Heart (tissue), 3 donors: ENCODE results near the gene PLEKHA3.

- RAMPAGE, long total RNA, 2 experiments = no peak in any of the 2 experiments
These were observed 455 bp downstream of the HOXD11 start for GRCh38 chr2:176107485-176107984.

DNA sequence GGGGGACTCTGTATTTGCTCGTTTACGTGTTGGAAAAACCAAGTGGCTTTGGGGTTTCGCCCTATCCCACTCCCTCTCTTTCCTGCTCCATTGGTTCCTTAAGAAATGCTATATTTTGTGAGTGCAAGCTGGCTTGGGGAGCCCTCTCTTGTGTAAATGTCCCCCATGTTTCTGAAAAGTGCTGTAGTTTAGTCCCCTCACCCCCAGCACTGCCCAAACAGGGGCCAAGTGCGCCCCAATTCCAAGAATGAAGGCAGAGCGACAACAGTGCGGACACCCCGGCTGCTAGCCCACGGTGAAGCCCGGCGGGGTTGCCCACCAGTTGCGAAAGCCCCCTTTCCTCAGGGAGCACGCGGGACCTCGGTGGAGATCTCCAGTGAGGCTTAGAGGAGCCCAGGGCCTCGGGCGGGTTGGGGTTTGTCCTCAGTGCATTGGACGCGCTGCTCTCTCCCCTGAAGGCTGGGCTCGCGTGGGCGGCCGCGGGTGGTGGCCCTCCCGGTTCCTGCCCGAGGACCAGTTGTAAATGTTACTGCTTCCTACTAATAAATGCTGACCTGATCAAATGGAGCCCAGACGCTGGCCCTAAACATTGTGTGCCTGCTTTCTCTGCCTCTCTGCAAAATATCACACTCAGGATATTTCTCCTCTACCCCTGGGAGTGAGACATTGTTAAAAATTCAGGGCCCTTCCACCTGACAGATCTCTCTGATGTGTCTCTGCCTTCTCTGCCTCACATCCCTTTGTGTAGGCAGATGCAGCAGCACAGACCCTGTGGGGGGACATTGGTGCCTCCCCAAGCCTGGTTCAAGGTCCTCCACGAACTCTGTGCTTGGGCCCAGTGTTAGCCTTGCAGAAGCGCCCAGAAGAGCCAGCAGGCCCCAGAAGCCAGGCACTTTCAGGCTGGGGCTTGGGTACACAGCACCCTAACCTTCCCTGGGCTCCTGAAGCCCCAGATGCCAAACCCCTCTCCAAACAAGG, 2.1 kb downstream of the HOXD9 start:
- RAMPAGE, long total RNA, 2 experiments = no peak in any of the 2 experiments

DNA sequence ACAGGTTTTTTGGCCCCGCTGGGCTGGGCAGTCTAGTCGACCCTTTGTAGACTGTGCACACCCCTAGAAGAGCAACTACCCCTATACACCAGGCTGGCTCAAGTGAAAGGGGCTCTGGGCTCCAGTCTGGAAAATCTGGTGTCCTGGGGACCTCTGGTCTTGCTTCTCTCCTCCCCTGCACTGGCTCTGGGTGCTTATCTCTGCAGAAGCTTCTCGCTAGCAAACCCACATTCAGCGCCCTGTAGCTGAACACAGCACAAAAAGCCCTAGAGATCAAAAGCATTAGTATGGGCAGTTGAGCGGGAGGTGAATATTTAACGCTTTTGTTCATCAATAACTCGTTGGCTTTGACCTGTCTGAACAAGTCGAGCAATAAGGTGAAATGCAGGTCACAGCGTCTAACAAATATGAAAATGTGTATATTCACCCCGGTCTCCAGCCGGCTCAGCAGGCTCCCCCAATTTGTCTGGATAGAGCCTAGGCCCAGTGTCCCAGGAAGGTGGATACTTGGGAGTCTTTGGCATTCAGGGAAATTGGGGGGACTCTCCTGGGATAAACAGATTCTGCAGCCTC, 2.6 kb upstream of the HOXD4 start:
- RAMPAGE, long total RNA, 2 experiments = no peak in any of the 2 experiments

- RAMPAGE, long total RNA, 2 experiments = no peak in any of the 2 experiments
These were observed 942 bp upstream of the HOXD1 start for GRCh38 chr2:176187463-176187988.

- RAMPAGE, long total RNA, 2 experiments = no peak in any of the 2 experiments
These were observed 225.9 kb downstream of the MTX2 start for GRCh38 chr2:176495135-176495564.

- RAMPAGE, long total RNA, 2 experiments = no peak in any of the 2 experiments
These were observed 448.6 kb upstream of the HNRNPA3 start for GRCh38 chr2:176763872-176764589.

GRCh38 chr2:176826557-176826927, 386.1 kb upstream of the HNRNPA3 start:
- RAMPAGE, long total RNA, 2 experiments = no peak in any of the 2 experiments

GRCh38 chr2:176891854-176892516, 320.6 kb upstream of the HNRNPA3 start:
- RAMPAGE, long total RNA, 2 experiments = no peak in any of the 2 experiments

- RAMPAGE, long total RNA, 2 experiments = no peak in any of the 2 experiments
These were observed 61.4 kb upstream of the HNRNPA3 start for GRCh38 chr2:177151129-177151658.

GRCh38 chr2:177164960-177165692, 47.5 kb upstream of the HNRNPA3 start:
- RAMPAGE, long total RNA, 2 experiments = no peak in any of the 2 experiments

- RAMPAGE, long total RNA, 2 experiments = no peak in any of the 2 experiments
These were observed 7.8 kb downstream of the HNRNPA3 start for GRCh38 chr2:177220032-177221119.

GRCh38 chr2:177222394-177222558, 9.7 kb downstream of the HNRNPA3 start:
- RAMPAGE, long total RNA, 2 experiments = no peak in any of the 2 experiments

DNA sequence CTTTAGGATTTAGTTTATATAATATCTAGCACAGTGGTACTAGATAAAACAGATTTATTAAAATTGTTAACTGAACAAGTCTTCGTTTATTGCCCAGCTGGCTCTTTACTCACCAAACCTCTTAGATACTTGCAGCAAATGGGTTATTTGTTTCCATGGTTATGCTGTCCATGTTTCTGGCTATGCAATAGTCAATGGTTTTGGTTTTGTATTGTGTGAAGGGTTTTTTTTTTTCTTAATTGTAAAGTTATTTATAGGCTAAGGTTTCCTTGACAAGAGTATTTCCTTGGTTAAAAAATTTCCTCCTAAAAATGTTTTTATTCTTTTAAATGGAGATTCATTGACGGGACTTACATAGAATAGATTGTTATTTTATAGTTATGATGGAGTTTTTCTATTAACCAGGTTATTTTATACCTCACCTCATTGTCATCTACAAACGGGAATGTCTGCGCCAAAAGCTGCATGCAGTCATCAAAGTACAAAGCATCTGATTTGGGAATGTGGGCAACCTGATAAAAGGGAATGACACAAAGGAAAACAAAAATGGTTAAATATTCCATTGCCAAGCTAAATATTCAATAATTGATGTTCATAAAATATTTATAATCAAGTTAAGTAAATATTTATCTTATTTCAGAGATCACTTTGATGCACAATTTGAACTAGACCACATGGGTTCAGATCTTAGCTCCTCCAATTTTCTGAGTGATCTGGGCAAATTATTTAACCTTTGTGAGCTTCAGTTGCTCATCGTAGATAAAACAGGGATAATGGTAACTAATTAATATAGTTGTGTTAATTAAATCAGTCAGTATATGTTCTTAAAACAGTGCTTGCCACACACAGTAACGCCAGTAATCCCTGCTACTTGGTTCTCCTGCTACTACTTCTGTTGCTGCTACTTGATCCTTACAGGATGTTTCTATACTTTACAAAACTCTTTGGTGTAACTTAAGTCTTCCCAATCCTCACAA, 20.5 kb downstream of the HNRNPA3 start:
- RAMPAGE, long total RNA, 2 experiments = no peak in any of the 2 experiments

GRCh38 chr2:177235789-177236737, 23.5 kb downstream of the HNRNPA3 start:
- RAMPAGE, long total RNA, 2 experiments = no peak in any of the 2 experiments

GRCh38 chr2:177238936-177239403, 25.6 kb downstream of the NFE2L2 start:
- RAMPAGE, long total RNA, 2 experiments = no peak in any of the 2 experiments

GRCh38 chr2:177295961-177296321, 31.4 kb upstream of the NFE2L2 start:
- RAMPAGE, long total RNA, 2 experiments = no peak in any of the 2 experiments

- RAMPAGE, long total RNA, 2 experiments = no peak in any of the 2 experiments
These were observed 42.2 kb upstream of the NFE2L2 start for GRCh38 chr2:177306769-177307179.

DNA sequence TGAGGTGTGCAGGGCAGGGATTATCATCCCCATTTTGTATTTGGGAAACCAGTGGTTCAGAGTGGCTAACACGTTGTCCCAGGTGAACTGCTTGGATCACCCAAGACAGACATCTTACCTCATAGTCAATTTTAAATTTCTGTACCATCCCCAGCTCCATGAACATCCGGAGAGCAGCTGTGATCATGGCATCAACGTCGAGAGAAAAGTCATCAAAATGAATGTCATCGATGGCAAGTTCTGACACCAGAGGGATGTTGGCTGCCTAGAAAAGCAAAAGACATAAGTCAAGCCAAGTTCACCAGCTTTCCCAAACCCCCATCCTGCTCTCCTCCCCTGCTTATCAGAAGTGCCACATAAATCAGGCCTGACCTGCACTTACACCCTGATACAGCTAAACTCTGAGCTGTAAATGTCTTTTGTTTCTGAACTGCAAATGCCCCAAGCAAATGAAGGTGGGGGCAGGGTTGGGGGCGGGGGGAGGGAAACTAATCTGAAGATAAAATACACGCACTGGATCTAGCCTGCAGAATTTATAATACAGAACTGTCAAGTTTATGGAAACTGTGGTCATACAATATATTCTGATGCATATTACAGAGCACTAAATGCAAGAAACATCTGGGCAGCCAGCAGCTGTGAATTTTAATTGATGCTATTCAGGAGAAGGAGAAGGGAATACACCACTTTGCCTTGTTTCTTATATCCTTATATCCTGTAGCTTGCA, 109.5 kb upstream of the TTC30A start:
- RAMPAGE, long total RNA, 2 experiments = no peak in any of the 2 experiments

DNA sequence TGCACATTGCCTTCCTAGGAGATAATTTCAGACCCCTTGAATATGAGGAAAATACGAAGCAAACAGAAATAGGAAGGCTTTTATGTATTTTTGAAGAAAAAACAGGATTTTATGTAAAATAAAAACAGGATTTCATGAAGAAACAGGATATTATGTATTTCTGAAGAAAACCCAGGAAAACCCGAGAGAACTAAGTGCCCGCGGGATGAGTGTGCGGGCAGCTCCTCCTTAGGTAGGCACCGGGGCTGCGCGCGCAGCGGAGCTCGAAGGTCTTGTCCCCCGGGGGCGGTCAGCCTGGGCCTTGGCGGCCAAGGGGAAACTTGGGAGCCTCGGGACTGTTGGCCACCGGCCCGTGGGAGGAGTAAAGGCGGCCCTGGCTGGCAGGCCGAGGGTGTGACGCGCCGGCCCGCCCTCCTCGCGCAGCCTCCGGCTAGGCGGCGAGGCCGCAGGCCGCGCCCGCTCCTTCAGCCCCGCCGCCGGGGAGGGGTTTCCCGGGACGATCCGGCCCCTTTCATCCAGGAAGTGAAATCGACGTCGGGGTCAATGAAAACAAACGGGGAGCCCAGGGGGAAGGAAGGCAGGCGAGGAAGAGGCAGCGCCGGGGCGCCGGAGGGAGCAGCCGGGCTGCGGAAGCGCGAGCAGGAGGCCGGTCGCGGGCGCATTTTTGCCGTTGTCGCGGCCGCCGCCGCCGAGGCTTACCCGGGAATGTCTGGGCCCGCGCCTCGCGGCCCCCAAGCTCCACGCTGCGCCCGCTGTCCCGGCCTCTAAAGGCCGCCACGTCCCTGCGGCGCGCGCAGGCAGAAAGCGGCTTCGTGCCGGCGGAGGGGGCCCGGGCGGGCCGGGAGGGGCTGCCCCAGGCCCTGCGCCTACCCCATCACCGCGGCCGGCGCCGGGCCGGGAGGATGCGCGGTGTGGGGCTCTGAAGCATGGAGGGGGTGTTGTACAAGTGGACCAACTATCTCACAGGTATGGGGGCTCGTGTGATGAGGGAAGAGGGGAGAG, at the start of gene PLEKHA3:
Gene PLEKHA3 (plus strand): TSS at position 514 of the 1,002 bp plus-strand sequence.
- RAMPAGE, long total RNA, 2 experiments = no peak in any of the 2 experiments

GRCh38 chr2:178531172-178532066, 51.2 kb downstream of the PLEKHA3 start:
- RAMPAGE, long total RNA, 2 experiments = no peak in any of the 2 experiments